Measurements from ENCODE around the genes GIPR, QPCTL and SIX5.

- PRO-cap, 3 experiments: no peak in any of the 3 experiments
- RAMPAGE, long total RNA: no peak
Observed at GRCh38 chr19:45638186-45638807, 900 bp downstream of the EML2 start.

GRCh38 chr19:45667488-45668391 lies at the start of gene GIPR:
GIPR (plus strand) TSS chr19:45668221.
- PRO-cap, 3 experiments: no peak in any of the 3 experiments
- RAMPAGE, long total RNA: no peak

DNA sequence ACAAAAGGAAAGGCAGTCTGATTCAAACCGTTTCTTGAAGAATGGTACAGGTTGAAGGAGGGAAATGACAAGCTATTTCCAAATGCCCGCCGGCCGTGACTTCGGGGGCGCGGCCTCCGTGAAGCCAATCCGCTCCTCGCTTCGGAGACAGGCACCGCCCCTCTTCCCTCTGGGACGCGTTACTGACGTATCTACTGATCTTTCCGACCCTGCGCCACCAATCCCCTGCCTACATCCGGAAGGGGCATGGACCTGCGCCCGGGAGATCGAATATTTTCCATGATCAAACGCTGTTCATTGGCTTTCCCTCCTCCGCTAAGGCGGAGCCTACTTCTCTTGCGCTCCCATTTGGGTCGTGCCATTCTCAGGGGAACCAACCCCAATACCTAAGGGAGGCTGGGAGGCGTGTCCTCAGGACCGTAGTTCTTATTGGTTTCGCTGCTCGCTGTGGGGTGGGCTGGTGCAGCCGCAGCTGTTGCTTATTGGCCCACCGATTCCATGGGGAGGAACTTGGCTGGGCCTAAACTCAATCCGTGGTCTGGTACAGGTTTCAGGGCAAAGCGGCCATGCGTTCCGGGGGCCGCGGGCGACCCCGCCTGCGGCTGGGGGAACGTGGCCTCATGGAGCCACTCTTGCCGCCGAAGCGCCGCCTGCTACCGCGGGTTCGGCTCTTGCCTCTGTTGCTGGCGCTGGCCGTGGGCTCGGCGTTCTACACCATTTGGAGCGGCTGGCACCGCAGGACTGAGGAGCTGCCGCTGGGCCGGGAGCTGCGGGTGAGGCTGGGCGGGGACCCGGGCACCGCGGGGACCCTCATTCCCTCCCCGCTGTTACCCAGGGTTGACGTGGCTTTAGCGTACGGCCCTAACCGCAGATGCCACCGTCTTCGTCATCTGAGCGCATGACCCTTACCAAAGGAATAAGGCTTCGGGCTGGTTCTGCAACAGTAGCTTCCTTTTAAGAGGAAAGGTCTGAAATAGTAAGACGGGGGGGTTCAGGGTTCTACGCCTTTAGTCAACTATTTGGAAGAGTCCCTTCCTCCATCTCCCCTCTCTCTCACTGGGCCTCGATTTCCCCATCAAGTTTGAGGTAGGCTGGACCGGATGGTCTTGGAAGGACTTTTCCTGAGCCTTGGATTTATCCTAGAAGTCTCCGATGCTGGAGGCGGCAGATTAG lies at the start of gene QPCTL:
Gene QPCTL (plus strand): TSS at position 529 of the 1,173 bp plus-strand sequence.
- PRO-cap, 3 experiments: peak in 3 of 3 experiments; most common plus-strand start position 558 of the sequence (in 3); most common minus-strand start position 193 of the sequence (in 1)
- RAMPAGE, long total RNA: no peak

DNA sequence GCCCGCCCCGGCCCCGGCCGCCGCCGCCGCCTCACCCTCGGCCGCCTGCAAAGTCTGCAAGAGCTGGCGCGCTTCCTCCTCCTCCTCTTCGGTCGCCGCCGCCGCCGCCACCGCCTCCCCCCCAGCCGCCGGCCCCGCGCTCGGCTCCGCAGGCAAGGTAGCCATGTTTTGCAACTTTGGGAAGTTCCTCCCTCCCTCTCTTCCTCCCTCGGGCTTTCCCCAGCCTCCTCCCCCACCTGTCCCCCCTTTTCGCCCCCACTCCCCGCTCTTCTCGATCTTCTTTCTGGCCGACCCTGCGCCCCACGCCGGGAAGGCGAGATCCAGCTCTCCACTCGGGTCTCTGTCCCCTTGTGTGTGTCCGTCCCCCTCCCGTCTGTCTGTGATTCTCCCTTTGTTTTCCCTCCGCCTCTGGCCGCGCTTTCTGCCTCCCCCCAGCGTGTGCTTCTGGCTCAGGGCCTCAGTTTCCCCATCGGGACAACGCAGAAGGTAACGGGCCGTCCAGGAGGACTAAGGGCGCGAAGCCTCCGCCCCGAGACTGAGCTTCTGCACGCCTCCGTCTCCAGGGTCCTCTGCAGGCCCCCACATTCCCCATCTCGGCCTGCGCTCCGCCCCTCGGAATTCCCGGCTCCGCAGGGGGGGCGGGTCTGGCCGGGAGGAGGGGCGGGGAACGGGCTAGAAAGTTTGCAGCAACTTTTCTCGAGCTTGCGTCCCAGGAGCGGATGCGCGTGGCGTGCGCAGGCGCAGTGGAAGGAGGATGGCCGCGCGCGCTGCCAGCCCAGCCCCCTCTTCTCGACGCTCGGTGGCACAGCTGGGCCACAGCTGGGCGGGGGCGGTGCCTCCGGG lies at the start of gene SIX5:
Gene SIX5 (minus strand): TSS at position 573 of the 843 bp plus-strand sequence.
- PRO-cap, 3 experiments: peak in 3 of 3 experiments; most common minus-strand start position 375 of the sequence (in 1)
- RAMPAGE, long total RNA: start-site peak on the minus strand centred at position 554 of the sequence, 42 bp wide, 226 and 58 reads in 2 replicates

- PRO-cap, 3 experiments: no peak in any of the 3 experiments
- RAMPAGE, long total RNA: no peak
Observed at GRCh38 chr19:45772093-45773179, 3.4 kb upstream of the SIX5 start.

- PRO-cap, 3 experiments: no peak in any of the 3 experiments
- RAMPAGE, long total RNA: no peak
Observed at GRCh38 chr19:45816453-45817616, 1.7 kb upstream of the RSPH6A start.

DNA sequence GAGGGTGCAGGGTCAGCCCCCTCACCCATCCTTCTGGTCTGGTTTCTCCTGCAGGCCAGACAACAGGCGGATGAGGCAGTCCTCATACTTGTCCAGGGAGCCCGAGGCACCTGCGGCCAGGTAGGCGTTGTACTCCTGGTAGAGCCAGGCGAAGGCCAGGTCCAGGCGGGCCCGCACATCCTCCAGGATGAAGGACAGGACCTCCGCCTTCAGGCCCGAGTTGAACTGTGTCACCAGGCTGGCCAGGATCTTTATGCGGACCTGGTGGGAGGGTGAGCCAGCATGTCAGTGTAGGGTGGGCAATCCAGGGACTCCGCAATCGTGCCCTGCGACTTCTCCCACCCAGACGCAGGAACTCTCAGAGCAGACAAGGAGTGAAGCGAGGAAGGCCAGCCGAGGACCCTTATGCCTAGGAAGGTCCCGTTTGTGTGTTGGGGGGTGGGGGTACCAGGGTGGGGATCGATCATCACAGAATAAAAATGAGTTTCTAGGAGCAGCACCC lies 13.9 kb upstream of the RSPH6A start:
- PRO-cap, 3 experiments: no peak in any of the 3 experiments
- RAMPAGE, long total RNA: no peak

DNA sequence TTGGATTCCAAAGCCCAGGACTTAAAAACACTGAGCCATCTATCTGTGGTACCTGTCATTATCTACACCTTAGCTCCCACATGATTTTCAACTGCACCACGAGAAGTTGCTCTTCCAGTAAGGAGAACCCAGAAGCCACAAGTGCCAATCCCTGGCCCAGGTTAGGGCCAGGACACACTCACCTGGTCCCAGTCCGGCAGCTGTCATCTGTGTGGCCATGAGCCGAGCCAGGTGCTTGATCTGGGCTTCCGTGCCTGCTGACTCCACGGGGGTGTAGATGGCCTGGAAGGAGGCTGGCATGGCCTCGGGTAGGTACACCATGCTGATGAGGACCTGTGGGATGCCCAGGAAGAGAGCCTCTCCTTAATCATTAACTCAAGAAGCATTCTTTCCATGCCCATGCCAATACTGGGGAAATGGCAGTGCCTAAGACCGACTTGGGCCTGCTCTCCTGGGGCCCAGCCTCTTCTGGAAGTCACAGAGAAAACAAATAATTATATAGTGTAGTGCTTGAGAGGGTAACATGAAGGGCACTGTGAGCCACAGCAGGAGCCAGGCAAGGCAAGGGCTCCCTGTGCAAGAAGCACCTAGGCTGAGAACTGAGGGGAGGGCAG lies 19.9 kb upstream of the RSPH6A start:
- PRO-cap, 3 experiments: no peak in any of the 3 experiments
- RAMPAGE, long total RNA: no peak

DNA sequence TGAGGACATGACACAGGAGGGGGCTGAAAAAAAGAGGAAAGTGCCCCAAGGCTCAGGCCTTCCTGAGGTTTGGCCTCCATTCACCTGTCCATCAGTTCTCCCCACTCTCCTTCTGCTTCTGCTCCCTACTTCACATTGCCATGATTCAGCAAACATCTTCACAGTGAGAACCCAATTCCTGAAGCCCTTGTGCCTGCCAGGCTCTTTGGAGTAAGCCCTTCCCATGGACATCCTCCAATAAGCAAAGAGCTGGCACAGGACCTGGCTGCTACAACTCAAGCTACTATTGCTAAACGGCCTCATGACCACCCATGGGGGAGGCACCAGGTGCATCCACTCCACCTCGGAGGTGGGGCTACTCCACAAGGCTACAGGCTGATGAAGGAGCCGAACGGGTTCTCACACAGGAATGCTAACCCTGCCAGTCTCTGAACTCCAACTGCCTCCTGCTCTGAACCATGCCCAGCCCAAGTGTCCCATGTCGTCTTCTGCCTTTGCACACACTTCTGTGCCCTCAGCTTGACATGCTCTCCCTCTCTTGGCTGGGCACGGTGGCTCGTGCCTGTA lies 10.0 kb downstream of the SYMPK start:
- PRO-cap, 3 experiments: no peak in any of the 3 experiments
- RAMPAGE, long total RNA: no peak

- PRO-cap, 3 experiments: peak in 2 of 3 experiments; most common plus-strand start chr19:45863385 (in 2)
- RAMPAGE, long total RNA: no peak
Observed at GRCh38 chr19:45863304-45863631, 321 bp upstream of the SYMPK start.

DNA sequence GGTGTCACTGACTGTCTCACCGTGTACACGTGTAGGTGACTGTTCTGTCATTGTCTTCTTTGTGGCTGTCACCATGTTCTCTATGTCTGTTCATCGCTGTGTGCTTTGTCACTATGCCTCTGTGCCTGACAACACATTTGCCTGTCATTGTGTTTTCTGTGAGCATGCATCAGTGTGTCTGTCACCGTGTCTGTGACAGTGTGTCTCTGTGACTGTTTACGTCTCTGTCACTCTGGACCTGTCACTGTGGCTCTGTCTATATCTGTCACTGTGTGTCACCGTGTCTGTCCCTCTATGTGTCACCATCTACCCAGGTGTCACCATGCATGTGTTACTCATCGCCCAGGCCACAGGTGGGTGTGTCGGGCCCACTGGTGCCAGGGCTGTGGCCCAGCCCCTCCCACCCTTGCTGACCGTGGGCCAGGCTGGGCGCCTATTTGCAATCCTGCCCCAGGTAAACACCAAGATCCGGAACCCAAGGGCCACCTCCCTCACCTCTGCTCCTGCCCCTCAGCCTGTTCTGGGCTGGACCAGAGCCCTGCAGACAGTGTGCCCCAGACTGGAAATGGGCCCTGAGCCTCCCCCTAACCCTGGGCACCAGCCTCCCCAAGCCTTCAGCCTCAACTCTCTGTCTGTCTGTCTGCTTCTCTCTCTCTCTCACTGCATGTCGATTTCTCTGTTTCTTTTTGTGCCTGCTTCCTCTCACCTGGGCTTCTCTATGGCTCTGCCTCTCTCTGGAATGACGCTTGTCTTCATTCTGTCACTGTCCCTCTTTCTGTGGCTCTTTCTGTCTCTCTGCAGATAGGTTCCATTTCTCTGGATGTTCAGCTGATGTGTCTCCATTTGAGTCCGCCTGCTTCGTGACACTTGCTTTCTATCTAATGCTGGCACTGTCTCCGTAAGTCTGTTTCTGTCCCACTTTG lies 7.7 kb downstream of the IRF2BP1 start:
- PRO-cap, 3 experiments: no peak in any of the 3 experiments
- RAMPAGE, long total RNA: no peak

DNA sequence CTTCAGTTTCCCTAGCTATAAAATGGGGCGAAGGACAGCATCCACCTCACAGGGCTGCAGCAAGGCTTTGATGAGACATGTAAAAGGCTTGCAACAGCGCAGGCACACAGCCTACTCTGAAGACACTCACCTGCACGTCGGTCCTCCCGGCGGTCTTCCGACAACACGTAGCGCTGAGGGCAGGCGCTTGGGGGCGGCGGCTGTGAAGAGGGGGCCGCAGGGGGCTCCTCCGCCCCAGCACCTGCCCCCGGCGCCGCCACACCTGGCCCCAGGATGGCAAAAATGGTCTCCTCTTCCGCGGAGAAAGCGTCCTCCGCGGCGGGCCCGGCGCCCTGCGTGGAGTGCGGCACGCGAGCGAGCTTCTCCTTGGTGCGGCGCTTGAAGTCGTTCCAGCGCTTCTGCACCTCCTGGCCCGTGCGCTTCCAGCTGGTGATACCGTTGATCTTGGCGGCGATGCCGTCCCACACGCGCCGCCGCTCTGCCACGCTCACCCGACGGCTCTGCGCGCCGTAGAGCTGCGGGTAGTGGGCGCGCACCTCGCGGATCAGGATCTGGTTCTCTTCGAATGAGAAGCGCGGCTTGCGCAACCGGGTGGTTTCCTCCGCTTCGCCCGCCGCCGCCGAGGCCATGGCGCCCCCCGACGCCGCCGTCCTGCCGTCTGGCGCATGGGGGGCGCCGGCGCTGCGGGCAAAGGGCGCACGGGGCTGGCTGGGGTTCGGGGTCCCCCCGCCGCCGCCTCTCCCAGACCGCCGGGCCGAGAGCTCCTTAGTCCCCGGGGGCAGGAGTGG lies 1.1 kb downstream of the MYPOP start:
- PRO-cap, 3 experiments: no peak in any of the 3 experiments
- RAMPAGE, long total RNA: no peak

GRCh38 chr19:45971123-45971859 lies 2.4 kb downstream of the NOVA2 start:
- PRO-cap, 3 experiments: no peak in any of the 3 experiments
- RAMPAGE, long total RNA: no peak

- PRO-cap, 3 experiments: no peak in any of the 3 experiments
- RAMPAGE, long total RNA: no peak
Observed at GRCh38 chr19:46076792-46077426, 36.1 kb upstream of the IGFL4 start.

DNA sequence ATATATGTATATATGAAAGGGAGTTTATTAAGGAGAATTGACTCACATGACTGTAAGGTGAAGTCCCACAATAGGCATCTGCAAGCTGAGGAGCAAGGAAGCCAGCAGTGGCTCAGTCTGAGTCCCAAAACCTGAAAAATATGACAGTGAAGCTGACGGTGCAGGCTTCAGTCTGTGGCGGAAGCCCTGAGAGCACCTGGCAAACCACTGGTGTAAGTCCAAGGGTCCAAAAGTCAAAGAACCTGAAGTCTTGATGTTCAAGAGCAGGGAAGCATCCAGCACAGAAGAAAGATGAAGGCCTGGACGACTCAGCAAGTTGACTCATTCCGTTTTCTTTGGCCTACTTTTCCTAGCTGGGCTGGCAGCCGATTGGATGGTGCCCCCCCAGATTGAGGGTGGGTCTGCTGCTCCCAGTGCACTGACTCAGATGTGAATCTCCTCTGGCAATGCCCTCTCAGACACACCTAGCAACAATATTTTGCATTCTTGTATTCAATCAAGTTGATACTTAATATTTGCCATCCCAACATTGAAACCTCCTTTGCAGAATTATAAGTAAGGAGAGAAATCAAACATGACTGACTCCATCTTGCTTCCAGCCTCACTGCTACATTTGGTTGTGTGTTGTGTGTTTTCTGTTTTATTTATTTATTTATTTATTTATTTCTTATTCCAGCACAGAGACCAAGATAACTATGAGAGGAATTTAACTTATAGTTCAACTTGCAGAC lies 32.7 kb downstream of the IGFL2 start:
- PRO-cap, 3 experiments: no peak in any of the 3 experiments
- RAMPAGE, long total RNA: no peak

DNA sequence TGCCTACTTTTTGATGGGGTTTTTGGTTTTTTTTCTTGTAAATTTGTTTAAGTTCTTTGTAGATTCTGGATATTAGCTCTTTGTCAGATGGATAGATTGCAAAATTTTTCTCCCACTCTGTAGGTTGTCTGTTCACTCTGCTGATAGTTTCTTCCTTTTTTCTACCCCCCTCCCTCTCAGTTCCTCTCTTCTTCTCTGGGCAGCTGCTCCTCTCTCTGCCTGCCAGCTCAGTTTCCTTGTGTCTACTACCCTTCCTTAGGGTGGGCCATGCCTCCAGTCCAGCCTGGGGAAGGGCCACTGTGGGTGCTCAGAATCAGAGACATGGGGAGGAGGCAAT lies 37.0 kb downstream of the IGFL2 start:
- PRO-cap, 3 experiments: no peak in any of the 3 experiments
- RAMPAGE, long total RNA: no peak

DNA sequence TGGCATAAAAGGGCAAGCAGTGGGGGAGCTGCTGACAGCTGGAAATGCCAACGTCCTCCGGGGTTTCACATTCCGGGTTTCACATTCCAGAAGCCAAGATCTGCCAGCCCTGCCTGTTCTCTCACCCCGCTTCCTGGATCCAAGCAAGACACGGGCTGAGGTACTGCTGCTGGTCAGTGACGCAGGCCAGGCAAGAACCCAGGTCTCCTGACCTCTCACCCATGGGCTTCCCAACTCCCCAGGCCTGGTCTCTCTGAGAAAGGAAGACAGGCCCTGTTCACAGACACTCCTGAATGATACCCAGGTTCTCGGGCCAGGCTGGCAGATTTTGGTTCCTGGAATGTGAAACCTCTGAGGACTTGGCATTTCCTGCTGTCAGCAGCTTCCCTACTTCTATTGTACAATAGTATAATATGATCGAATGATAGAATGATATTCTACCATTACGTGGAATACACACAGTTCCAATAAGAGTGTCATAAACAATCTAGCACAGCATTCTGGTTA lies 18.0 kb upstream of the IGFL1 start:
- PRO-cap, 3 experiments: no peak in any of the 3 experiments
- RAMPAGE, long total RNA: no peak

- PRO-cap, 3 experiments: peak in 2 of 3 experiments; most common plus-strand start chr19:46299233 (in 2); most common minus-strand start chr19:46299089 (in 1)
- RAMPAGE, long total RNA: no peak
Observed at GRCh38 chr19:46298682-46299555, 2.1 kb downstream of the HIF3A start.

DNA sequence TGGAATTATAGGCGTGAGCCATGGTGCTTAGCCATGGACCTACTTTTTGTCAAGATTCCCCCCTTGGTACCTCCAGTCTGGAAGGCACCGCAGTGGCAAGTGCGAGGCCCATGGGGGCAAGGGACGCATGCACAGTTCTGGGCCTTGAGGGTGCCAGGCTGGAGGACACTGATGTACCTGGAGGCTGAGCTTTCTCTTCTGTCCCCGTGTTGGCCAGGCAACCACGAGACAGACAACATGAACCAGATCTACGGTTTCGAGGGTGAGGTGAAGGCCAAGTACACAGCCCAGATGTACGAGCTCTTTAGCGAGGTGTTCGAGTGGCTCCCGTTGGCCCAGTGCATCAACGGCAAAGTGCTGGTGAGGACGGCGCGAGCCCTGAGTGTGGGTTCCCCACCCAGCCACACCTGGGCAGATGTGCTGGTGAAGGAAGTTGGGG lies 26.5 kb downstream of the CCDC8 start:
- PRO-cap, 3 experiments: no peak in any of the 3 experiments
- RAMPAGE, long total RNA: no peak

DNA sequence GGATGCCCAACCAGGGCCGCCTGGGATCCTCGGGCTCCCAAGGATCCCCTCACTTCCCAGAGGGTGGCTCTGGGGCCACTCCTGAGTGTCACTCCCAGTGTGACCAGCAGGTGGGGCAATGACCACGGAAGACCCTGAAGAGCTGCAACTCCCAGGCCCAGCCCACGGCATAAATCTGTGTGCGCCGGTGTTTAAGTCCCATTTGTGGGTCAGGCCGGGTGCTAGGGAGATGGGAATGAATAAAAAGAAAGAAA lies 10.8 kb downstream of the PTGIR start:
- PRO-cap, 3 experiments: no peak in any of the 3 experiments
- RAMPAGE, long total RNA: no peak

All from cerebellum (tissue), 5 donors.